Fallopian tube (tissue), 1 donor: ENCODE measurements around a stretch of chr2.

DNA sequence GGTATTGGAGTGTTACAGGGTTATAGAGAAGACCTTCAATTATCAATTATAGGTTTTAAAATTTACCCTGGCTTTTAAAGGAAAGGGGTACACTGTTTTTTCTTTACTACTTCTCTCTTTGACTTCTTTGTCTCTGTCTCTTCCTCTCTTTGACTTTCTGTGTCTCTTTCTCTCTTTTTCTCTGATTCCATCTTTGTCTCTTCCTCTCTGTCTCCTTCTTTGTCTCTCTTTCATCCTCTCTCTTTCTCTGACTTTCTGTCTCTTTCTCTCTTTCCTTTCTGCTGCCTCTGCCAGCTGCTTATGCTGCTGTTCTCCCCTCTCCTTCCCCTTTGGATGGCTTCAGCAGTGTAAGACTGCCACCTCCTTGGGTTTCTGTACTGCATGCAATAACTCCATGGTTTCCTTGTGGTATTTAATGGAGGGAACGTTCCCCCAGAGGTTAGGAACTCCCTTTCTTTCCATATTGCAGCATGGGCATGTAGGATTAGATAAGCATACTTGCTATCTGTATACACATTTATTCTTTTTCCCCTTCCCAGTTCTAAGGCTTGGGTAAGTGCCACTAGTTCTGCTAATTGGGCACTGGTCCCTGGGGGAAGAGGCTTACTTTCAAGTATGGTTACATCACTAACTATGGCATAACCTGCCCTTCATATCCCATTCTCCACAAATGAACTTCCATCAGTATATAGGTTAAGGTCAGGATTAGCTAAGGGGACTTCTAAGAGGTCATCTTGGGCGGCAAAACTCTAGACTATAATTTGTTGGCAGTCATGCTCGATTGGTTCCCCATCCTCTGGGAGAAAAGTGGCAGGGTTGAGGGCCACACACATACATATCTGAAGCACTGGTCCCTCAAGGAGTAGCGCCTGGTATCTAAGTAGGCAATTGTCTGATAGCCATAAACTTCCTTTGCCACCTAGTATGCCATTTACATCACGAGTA is 59.9 kb upstream of the KIDINS220 start:
- PRO-cap, result no peak

- PRO-cap, result no peak
Observed at GRCh38 chr2:9107202-9108078, 99.2 kb upstream of the ASAP2 start.

DNA sequence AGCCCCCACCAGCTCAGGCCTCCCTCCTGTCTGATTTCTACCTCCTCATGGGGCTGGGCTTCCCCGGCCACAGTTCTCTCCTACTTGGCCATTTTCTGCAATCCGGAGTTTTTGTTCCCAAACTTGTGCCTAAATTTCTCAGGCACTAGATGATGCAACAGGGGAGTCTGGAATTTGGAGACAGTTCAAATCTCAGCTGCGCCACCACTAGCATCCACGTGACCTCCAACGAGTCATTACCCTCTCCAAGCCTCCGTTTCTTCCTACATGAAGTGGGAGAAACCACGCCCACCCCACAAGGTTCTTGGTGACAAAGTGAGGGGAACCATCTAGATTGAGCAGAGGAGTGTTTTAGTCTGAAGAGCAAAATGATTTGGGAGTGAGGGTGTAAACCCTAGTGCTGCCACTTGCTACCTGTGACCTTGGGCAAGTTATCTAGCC is 61.5 kb upstream of the ASAP2 start:
- PRO-cap, result no peak

GRCh38 chr2:9206933-9207433 is 371 bp downstream of the ASAP2 start:
- PRO-cap, result no peak

GRCh38 chr2:9336790-9337577 is 86.3 kb downstream of the ITGB1BP1 start:
- PRO-cap, result unidirectional peak, plus-strand start at chr2:9337290

DNA sequence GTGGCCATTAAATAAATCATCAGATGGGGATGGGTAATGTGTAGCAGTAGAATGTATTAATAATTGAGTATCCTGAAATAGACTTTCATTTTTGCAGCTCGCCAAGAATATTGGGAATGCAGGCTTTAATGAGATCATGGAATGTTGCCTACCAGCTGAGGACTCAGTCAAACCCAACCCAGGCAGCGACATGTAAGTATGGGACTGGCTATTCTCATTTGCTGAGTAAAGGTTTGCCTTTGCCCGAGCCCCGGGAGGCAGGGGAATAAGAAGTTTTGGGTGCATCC is 55.1 kb downstream of the ITGB1BP1 start:
- PRO-cap, result no peak

GRCh38 chr2:9422435-9422813 is 904 bp downstream of the ITGB1BP1 start:
- PRO-cap, result bidirectional peak, plus-strand start at chr2:9422648, minus-strand start at chr2:9422591

DNA sequence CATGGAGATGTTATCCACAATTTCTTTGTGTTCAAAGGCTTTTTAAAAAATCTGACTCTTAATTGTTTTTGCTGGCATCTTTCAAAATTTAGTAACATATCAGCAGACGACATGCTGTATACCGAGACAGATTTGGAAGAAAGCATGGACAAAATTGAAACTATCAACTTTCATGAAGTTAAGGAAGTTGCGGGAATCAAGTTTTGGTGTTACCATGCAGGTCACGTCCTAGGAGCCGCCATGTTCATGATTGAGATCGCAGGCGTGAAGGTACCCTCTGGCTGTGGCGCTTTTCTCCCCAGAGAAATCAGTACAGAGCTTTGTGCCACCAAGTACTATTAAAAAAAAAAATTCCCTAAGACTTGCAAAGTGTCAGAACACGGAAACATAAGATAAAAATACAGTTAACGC is 9.0 kb downstream of the CPSF3 start:
- PRO-cap, result no peak

DNA sequence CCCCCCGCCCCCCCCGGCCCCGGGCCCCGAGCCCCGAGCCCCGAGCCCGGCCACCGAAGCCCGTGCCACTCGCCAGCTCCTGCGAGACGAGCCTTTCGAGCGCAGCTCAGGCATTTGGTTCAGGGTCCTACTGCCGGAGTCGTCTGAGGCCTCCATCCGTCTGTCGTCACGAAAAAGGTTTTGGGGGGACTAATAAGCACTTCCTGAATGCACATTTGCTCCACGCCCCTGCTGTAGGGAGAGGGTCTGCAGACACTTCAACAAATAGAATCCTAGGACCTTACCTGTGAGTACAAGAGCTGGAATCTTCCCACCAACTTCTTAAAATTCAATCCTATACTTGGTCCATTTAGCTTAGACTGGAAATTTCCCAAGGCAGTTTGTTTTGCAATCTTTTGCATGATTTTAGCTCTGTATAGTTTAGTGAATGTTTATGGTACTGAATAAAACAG is 703 bp upstream of the ADAM17 start:
- PRO-cap, result bidirectional peak, plus-strand start at position 114 of the sequence, minus-strand start outside the sequence

DNA sequence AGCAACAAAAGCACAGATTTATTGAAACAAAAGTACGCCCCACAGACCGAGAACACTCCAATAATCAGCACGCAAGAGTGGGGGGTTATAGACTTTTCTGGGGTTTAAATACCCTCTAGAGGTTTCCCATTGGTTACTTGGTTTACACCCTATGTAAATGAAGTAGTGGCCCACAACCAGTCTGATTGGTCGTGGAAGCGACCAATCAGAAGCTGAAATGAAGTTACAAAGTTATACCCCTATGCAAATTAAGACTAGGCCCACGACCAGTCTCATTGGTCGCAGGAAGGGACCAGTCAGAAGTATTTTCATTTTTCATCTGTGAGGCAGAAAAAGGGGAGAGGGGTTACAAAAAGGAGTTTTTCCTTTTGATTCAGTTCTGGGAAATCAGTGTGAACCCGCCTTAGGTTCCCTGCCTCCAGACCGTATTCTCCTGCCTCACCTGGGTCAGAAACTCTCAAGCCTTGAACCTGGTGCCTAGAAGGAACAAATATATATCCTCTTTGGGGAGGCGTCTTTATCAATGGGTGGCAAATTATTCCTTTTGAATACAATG is 55.3 kb upstream of the YWHAQ start:
- PRO-cap, result no peak

GRCh38 chr2:9693151-9693575 is 62.4 kb upstream of the YWHAQ start:
- PRO-cap, result no peak

DNA sequence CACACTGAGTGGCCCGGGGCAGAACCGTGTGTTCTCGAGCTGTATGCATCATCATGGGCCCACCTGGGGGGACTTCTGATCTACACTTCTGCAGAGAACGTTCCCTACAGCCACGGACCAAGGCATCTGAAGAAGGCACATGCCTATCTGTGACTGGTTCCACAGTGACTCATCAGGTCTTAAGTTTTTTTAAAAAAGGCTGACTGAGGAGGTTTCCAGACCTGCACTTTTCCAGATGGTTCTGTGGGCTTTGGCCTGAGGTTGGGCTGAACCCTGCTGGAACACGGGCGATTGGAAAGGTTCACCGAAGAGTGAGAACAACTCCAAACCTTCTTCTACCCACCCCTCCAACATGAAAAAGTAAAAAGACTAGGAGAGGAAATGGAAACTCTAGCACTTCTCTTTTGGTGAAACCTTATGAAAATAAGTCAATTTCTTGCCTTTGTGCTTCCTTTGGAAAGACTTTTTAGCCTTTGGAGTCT is 68.8 kb upstream of the YWHAQ start:
- PRO-cap, result no peak

- PRO-cap, result no peak
Observed at GRCh38 chr2:9760404-9761004, 82.8 kb upstream of the TAF1B start.

DNA sequence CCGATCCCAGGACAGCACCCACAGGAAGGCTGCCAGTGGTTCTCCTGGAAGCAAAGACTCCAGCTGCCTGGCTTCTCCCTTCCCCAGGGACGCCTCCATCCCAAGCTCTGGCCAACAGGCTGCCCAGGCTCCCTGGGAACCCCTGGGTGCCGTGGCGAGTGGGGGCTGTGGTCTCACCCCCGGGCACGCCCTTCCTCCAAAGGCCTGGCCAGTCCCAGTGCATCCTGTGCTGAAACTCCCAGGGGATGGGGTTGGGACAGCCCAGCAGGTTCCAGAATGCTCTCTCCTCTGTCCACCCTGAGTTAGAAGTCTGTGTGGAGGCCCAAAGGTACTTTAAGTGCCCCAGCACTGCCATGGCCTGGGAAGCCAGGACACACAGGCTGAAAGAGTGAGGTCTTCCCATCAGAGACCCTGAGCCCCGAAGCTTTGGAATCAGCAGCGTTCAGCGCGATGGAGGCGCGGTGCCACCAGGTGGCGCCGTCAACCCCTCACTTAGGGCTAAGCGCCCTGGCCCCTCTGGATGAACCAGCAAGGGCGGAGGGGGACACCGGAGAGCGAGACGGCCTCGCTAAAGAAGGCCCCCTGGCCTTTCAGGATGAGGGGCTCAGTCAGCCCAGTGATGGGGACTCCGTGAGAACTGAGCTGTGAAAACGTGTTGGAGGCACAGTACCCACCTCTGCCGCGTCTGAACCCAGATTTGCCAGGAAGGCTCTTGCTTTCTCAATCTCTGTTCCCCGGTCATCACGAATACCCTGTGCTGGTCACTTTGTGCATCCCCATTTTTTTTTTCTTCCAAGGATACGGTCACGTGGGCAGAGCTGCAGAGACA is 29.5 kb upstream of the TAF1B start:
- PRO-cap, result no peak

- PRO-cap, result no peak
Observed at GRCh38 chr2:10007348-10007809, 36.0 kb upstream of the KLF11 start.

- PRO-cap, result no peak
Observed at GRCh38 chr2:10009807-10010737, 33.3 kb upstream of the KLF11 start.

- PRO-cap, result bidirectional peak, plus-strand start at chr2:10029296, minus-strand start at chr2:10029154
Observed at GRCh38 chr2:10028780-10029917, 14.2 kb upstream of the KLF11 start.

- PRO-cap, result no peak
Observed at GRCh38 chr2:10039980-10040358, 3.4 kb upstream of the KLF11 start.

DNA sequence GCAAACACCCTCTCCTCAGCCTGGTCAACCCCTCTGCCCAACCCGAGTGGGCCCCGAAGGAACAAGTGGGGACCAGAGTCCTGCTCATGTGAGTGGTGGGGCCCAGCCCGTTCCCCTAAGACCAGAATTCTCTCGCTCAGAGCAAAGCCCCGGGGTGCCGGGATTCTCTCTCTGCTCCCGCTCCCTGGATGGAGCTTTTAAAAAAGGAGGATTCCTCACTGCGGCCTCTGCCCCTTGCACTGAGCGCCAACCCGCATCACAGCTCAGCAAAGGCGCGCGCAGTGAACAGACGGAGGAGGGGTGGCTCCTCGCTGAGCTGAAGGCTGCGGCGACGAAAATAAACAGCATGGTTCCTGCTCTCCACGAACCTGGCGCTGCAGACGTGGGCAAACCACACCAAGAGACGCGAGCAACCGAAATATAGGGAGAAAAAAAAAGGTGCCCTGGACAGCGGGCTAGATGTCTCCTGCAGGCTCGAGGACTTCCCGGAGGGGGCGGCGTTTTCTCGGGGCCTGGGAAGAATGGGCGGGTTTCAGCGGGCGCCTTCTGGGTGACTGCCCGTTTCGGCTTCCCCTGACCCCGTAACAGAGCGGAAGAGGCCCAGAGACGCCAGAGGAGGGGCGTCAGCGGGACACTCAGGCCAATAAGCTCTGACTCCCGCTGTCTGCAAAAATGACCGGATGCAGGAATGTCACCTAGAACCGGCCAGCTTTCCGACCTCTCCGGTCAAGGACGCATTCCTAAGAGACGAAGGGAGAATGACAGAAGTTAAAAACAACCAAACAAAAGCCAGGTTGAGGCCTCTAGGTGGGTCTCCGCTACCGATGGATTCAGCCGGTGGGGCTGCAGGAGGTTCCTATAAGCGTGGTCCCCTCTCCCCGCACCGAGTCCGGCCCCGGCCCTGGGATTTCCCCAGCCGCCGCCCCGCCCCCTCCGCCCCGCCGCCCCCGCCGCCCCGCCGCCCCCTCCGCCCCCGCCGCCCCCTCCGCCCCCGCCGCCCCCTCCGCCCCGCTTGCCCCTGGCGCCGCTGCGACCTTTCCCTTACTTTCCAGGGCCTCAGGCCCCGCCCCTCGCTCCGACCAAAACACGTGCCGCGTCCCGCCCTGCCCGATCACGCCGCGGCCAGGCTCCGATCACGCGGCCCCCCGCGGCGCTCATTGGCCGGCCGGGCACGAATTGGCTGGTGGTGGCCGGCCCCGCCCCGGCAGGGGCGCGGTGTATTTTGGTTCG is 670 bp upstream of the KLF11 start:
- PRO-cap, result bidirectional peak, plus-strand start at position 603 of the sequence, minus-strand start at position 586 of the sequence; bidirectional peak, plus-strand start outside the sequence, minus-strand start at position 1,072 of the sequence

DNA sequence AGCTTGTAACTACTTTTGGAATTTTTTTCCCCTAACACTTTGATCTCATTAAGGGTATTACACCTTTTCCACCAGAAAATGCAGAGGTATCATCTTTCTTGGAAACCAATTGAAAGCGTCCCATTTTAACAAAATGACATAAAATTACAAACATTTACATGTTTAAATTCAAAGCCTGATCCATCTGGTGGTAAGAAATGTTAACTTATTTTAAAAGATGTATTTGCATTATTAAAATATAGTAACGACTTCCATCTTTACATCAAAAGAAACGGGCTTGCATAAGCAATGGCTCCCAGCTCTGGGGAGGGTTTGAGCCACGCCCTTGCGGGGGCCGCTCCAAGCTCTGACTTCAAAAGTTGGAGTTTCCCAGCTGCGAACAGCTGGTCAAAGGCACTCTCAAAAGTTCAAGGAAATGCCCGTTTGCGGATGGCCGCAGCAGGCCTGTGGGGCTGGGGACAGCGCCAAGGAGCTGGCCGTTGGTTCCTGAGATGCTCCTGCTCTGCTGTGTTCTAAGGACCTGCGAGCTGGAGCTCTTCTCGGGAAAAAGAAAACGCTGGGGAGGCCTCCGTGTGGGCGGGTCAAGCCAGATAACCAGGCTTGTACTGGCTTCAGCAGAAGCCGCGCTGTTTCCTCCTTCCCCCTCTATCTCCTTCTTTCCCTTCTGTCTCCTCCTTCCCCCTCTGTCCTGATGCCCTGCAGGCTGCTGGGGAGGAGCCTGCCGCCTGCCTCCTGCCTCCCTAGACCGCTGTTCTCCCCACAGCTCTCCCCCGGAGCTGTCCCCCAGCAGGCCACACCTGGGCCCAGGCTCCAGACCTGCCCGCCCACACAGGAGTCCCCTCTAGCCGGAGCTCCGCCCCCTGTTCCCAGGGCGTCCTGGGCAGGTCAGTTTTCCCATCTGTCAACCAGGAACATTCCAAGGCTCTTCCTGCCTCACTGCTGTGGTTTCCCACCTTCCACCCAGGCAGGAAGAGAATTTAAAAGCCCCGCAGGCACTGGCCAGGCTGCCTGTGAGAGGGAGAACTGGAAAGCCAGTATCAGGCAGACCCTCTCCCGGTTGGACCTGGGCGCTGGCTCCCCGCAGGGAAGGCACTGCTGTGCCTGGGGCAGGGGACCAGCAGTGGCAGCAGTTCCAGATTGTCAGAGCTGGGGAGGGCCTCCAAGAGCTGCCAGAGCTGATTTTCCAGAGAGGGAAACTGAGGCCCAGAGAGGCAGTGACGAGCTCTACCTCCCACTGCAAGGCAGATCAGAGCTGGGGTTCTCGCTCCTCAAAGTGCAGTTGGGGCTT is 14.1 kb downstream of the KLF11 start:
- PRO-cap, result unidirectional peak, minus-strand start at position 750 of the sequence; unidirectional peak, minus-strand start at position 807 of the sequence